Epithelial cell of alveolus of lung (primary cell): ENCODE results near the gene PPP1R3A.

DNA sequence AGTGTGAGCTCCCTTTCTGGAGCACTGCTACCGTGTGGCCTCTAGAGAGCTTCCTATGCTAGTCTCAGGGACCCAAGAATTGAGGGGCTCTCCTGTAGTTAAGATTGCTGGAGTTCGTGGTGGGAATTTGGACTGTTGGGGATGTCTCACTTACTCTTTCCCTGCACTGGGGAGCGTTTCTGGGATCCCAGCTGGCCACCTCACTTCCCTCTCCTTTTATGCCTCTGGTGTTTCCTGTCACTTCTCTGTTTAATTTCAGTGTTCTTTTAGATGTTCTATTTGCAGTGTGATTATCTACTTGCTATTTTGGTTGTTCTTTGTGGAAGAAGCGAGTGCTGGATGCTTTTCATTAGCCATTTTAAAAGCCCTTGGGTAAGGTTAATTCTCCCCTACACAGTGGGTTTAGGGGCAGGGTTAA is 23.5 kb downstream of the LSMEM1 start:
- RAMPAGE, long total RNA = no peak
- RRBS = no CpG with 5 or more reads among the region's 4 CpGs

DNA sequence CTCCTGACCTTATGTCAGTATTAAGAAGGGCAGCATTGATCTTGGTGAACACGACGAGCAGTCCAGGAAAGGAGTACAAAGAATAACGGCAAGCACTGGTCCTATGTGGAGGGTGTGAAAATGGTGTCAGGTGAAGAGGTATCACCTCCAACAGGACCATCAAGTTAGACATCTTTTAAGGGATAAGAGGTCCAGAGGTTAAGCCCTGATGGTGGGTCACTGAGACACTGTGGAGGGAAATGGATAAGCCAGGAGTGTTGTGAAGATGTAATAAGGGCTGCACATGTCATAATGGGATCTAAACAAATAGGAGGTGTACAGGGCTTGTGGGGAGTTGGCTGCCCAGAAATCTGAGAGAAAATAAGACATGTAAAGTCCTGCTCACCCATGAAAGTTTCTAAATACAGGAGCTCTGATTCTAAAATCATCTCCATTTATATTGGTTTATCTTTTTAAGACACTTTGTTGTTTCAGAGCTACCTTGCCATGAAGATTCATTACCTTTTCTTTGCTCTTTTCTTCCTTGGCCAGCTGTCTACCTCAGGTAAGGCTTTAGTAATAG is 137.0 kb downstream of the LSMEM1 start:
- RAMPAGE, long total RNA = no peak
- RRBS = no CpG with 5 or more reads among the region's 3 CpGs

GRCh38 chr7:112985713-112986220 is 46.1 kb upstream of the BMT2 start:
- RAMPAGE, long total RNA = no peak
- RRBS = no CpG with 5 or more reads among the region's 1 CpG

- RAMPAGE, long total RNA = no peak
- RRBS = no CpG with 5 or more reads among the region's 6 CpGs
Measured at GRCh38 chr7:113918537-113919413, at the start of gene PPP1R3A. Gene PPP1R3A (minus strand): TSS chr7:113919009.

DNA sequence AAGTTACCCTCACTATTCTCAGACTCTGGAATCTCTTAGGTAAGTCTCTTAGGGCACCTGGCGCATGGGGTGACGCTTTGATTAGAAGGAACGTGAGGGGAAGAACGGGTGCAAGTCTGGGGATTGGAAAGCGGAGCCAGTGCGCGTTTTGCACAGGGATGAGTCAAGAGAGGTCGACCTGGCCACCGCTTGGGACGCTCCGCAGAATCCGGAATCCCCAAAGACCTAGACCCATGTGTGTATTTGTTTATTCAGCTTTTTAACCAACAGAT is 168.9 kb upstream of the PPP1R3A start:
- RAMPAGE, long total RNA = no peak
- RRBS = no CpG with 5 or more reads among the region's 12 CpGs

DNA sequence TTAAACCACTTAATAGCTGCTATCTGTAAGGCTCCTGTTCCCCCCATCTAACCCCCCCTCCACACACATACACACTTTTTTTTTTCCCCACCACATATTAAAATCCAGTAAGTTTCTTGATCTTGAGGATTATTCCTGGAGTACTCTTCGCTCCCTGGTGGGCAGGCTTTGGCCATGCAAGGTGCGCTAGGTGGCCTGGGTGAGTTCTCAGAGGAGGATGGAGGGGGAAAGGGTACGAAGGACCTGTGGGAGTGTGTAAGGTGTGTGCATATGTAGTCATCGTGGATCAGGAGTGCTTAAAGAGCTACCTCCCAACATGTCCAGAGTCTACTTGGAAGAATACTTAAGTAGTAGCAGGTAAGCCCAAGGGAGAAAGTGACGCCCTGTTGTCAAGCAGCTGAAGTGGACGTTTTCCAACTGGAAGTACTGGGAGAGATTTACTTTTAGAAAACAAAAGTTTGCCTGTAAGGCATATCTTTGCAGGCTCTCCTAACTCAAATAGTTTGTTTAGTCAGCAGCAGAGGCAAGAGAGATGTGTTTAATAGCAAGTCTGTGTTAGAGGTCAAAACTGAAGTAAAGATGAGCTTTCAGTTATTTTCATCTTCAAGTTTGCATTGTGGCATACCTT is 169.4 kb upstream of the PPP1R3A start:
- RAMPAGE, long total RNA = no peak
- RRBS = no CpG with 5 or more reads among the region's 6 CpGs

- RAMPAGE, long total RNA = no peak
- RRBS = no CpG with 5 or more reads among the region's 5 CpGs
Measured at GRCh38 chr7:114413547-114414041, 1.0 kb upstream of the FOXP2 start.

- RAMPAGE, long total RNA = no peak
- RRBS = no CpG with 5 or more reads among the region's 3 CpGs
Measured at GRCh38 chr7:114426331-114426910, 11.8 kb downstream of the FOXP2 start.

DNA sequence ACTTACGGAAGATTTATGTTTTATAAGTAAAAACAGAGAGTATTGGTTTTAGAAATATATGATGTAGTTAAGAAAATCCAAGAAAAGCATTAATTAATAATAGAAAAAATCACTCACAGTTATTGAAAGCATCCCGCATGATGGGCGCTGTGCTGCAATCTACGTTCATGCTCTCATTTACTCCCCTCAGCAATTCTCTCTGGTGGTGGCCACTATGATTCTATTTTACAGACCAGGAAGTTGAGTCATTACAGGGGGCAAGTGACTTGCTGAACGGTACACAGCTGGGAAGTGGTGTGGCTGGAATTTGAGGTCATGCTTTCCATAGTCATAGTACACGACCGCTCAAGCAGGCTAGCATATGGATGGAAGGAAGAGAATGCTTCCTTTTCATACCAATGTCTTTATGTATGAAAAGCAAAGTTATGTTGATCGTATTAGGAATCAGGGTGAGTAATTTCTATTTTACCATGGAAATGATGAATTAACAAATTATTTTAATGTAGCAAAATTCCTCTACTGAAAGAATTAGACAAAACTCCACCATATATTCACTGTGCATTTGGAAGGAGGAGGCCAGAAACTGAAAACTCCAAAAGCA is 117.5 kb downstream of the TES start:
- RAMPAGE, long total RNA = no peak
- RRBS = no CpG with 5 or more reads among the region's 8 CpGs

DNA sequence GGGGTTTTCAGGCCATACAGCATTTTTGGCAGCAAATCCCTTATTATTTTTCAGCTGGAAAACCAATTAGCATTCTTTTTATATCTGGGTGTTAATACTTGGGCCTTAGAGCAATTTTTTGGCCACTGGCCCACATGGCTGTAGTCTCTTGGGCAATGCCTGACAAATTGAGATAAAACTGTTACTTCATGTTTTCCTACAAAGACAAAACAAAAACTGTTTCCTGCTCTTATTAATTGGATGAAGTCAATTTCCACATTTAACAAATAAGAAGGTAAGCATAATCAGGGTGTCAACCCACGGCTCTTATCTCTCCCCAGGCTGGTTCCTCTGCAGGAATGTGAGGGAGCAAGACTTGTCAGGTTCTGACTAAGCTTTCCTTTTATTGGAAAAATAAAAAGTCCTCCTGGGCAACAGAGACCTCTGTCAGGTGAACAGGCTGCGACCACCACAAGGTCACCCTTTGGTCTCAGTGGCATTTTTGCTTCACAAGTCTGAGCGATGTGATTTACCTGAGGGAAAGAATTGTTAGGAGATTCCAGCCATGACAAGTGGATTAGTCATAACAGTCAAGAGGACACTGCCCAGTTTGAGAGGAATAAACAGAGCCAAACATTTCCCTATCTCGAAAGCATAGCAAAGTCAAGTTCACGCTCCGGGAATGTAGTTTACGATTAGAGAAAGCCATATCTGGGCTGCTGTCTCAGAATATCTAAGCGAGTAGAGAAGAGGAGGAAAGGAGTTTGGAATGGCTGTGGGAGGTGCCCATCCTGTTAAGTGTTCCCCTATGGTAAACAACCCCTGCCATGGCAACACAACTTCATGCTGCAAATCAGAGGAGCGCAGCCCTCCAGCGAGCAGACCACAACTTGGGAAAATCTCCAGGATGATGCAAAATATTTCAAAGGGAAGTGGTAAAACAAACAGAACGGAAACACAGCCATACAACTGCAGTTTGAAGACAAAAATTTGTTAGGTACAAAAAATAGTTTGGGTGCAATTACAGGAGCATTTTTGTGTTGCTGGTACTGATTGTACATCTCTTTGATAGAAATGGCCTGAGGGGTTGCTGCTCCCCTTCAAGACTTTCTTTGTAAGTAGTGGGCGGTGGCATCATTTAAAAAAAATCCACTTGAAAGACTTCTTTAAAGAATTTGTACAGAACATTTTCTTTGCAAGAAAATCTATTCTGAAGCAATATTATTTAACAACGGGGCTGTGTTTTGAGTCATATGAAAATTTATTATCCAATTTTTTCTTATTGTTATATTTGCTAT is 144.6 kb downstream of the TES start:
- RAMPAGE, long total RNA = no peak
- RRBS = no CpG with 5 or more reads among the region's 13 CpGs

- RAMPAGE, long total RNA = no peak
- RRBS = no CpG with 5 or more reads among the region's 4 CpGs
Measured at GRCh38 chr7:116408594-116408921, 91.0 kb upstream of the CAV2 start.

DNA sequence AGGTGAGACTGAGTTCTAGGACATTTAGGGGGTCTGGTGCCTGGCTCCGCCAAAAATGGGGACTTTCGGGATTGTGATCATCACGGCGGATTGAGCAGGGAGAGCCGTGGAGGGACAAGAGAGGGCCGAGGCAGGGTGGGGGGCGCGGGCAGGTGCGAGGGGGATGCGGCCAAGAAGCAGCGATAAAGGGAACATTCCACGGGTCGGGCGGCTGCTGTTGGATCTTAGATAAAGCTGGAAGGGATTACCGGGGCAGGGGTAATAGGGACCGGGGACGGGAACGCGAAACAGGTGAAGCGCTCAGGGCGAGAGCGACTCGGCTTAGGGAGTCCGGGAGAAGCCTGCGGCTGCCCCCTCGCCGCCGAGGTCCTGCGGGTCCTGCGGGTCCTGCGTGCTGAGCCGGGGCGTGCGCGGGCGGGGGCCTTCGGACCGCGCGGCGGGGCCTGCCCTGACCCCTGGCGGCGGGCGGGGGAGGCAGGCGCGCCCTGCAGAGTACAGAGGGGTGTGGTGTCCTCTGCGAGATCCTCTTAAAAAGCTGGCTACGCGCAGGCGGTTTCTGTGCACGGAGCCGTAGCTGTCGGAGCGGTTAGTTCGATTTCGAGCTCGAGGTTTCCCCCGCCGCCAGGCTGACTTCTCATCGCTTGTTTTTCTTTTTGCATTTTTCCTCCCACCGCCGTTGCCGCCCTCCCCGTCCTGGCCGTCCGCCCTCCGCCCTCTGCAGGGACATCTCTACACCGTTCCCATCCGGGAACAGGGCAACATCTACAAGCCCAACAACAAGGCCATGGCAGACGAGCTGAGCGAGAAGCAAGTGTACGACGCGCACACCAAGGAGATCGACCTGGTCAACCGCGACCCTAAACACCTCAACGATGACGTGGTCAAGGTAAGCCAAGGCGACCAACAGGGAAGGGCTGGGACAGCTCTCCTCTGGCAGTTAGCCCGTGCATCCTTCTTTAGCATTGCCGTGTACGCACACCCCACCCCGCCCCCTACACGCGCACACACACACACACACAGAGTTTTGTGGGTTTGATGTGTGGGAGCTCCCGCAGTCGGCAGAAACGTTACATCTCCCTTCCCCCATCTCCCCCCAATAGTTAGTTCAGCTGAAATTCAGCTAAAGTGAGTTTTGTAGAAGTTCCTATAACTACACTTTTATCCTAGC is 1.4 kb downstream of the CAV1 start:
- RAMPAGE, long total RNA = start-site peak on the plus strand centred at position 548 of the sequence, 106 bp wide, 262 and 2,248 reads in 2 replicates
- RRBS = under 1% methylated on average over 17 of the region's 89 CpGs

DNA sequence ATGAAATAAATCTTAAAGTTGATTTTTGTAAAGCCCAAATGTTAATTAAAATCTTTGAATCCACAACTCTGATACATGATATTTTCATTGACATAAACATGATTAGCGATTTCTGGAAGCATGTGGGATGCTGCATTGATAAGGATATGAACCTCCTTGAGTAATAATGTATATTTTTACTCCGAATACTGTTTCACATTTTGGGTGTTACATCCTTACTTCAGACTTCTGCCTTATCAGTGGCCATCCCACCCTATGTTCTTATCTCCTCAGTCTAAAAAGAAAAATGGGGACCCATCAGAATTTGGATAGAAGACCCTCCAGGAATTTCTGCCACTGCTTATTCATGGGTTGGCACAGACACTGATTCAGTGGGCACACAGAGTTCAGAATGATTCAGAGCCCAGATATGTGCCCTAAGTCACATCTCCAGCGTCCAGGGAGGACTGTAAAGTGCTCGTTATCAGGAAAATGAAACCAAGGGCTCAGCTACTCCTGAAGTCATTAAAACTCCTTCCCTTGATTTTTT is 34.4 kb downstream of the MET start:
- RAMPAGE, long total RNA = no peak
- RRBS = no CpG with 5 or more reads among the region's 4 CpGs

GRCh38 chr7:116772444-116772999 is 89.9 kb upstream of the CAPZA2 start:
- RAMPAGE, long total RNA = no peak
- RRBS = no CpG with 5 or more reads among the region's 2 CpGs

- RAMPAGE, long total RNA = no peak
- RRBS = no CpG with 5 or more reads among the region's 3 CpGs
Measured at GRCh38 chr7:116809488-116810083, 52.8 kb upstream of the CAPZA2 start.

- RAMPAGE, long total RNA = no peak
- RRBS = 0% methylated on average over 14 of the region's 61 CpGs
Measured at GRCh38 chr7:116862699-116863658, 592 bp downstream of the CAPZA2 start.

- RAMPAGE, long total RNA = no peak
- RRBS = no CpG with 5 or more reads among the region's 2 CpGs
Measured at GRCh38 chr7:117209453-117210140, 113.3 kb downstream of the WNT2 start.

DNA sequence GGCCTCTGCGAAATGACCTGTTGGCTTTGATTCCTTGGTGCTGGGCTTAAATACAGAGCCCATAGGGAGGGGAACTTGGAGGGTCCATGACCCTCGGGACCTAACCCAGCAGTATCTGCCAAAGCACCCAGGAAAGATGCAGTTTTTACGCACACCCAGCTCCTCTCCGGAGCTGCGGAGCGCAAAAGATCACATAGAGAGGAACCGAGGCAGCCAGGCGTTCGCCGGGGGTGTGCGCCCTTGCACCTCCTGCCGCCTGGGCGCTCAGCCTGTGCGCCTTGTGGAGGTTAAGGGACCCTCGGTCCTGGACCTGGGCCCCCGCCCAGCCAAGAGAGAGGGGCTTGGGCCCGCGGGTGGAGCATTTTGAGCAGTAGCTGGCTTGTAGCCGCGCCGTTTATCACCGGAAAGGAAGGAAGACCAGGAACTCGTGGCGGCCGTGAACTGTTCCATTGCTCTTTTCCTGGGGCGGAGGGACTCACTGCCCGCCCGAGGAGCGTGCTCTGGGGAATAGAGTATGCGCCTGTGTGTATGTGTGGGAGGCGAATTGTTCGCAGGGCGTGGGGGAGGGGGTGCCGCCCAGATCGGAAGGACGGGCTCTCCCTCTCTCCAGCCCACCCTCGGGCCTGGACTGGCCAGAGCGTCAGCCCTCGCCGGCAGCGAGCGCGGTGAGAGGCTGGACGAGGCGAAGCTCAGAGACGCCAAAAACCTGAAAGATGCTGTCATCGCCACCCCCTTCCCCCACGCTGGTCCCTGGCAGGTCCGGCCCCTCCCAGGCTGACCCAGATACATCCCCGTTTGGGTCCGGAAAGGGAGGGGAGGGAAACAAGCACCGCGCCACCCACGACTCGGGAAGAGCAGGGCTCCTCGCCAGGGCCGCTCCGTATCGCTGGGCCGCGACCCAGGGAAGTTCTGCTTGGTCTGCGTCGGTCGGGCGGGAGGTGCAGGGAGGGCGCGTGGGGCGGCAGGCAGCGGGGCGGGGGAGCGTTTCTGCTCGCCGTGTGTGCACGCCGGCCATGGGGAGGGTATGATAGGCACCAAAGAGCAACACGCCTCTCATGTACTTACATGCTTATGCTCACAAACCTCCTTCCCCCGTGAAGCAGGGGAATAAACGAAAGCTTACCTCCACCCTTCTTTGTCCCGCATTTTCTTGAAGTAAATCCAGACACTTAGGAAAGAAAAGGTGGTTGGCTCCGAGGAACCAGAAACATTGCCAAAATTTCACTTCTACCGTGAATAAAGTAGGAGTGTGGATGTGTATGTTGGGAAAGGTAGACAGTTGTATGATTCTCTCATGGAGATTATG is 1.3 kb upstream of the WNT2 start:
- RAMPAGE, long total RNA = no peak
- RRBS = 1% methylated on average over 8 of the region's 81 CpGs

- RAMPAGE, long total RNA = no peak
- RRBS = no CpG with 5 or more reads among the region's 4 CpGs
Measured at GRCh38 chr7:117630556-117630984, 150.7 kb downstream of the CFTR start.

DNA sequence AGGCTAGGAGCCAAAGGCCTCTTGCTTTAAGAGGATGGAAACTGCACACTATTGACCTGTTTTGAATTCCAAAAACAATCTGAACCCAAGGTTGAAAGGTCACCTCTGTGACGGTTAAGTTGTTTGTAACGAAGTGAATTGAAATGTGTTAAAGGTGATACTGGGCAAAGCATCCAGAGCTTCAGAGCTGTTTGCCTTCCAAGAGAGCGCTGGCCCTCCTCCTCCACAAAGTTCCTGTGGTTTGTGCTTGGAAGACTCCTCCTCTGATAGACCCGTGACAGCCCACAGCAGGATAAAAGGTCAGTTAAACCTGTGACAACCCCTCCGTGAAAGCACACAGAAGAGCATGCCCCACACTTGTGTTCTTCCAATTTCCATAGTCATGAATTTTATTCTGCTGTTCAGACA is 133.8 kb upstream of the CTTNBP2 start:
- RAMPAGE, long total RNA = no peak
- RRBS = no CpG with 5 or more reads among the region's 5 CpGs